GM19240 (cell line): ENCODE measurements around the genes PRLH, RAB17, RBM44, UBE2F and ERFE.

GRCh38 chr2:237473462-237473901, 13.6 kb upstream of the MLPH start:
- RRBS, result 88% methylated on average over 7 of the region's 11 CpGs

DNA sequence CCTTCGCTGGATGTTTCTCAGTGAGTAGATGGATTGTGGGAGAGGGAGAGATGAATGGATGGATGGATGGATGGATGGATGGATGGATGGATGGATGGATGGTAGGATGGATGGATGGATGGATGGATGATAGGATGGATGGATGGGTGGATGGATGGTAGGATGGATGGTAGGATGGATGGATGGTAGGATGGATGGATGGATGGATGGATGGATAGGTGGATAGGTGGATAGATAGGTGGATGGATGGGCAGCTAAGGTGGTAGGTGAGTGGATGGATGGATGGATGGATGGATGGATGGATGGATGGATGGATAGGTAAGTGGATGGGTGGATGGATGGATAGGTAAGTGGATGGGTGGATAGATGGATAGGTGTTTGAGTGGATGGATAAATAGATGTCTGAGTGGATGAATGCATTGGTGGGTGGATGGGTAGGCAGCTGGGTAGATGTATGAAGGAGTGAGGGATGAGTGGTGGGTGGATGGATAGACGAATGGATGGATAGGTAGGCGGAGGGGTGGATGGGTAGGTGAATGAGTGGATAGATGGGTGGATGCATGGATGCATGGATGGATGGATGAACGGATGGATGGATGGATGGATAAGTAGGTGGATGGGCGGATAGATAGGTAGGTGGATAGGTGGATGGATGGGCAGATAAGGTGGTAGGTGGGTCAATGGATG, 29.8 kb downstream of the MLPH start:
- RRBS, result no CpG with 5 or more reads among the region's 5 CpGs

DNA sequence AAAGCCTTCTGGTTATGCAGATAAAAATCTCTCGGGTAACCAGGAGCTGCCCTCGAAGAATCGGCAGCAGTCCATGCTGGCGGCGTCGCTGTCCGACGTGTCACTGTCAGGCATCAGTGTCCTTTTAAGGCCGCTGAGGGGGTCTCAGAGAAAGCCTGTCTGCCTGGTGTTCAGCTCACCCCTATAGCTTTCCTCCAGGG, 28.0 kb upstream of the PRLH start:
- RRBS, result no CpG with 5 or more reads among the region's 9 CpGs

- RRBS, result no CpG with 5 or more reads among the region's 9 CpGs
Measured at GRCh38 chr2:237541739-237542278, 24.6 kb upstream of the PRLH start.

- RRBS, result no CpG with 5 or more reads among the region's 10 CpGs
Measured at GRCh38 chr2:237566426-237566696, at the start of gene PRLH. PRLH (plus strand) TSS chr2:237566574.

- RRBS, result no CpG with 5 or more reads among the region's 16 CpGs
Measured at GRCh38 chr2:237576996-237577678, 10.8 kb downstream of the PRLH start.

GRCh38 chr2:237589980-237590895, at the start of gene RAB17:
RAB17 (minus strand) TSS chr2:237590734.
- RRBS, result 58% methylated on average over 3 of the region's 17 CpGs

GRCh38 chr2:237625137-237625651, 2.2 kb upstream of the LRRFIP1 start:
- RRBS, result no CpG with 5 or more reads among the region's 10 CpGs

DNA sequence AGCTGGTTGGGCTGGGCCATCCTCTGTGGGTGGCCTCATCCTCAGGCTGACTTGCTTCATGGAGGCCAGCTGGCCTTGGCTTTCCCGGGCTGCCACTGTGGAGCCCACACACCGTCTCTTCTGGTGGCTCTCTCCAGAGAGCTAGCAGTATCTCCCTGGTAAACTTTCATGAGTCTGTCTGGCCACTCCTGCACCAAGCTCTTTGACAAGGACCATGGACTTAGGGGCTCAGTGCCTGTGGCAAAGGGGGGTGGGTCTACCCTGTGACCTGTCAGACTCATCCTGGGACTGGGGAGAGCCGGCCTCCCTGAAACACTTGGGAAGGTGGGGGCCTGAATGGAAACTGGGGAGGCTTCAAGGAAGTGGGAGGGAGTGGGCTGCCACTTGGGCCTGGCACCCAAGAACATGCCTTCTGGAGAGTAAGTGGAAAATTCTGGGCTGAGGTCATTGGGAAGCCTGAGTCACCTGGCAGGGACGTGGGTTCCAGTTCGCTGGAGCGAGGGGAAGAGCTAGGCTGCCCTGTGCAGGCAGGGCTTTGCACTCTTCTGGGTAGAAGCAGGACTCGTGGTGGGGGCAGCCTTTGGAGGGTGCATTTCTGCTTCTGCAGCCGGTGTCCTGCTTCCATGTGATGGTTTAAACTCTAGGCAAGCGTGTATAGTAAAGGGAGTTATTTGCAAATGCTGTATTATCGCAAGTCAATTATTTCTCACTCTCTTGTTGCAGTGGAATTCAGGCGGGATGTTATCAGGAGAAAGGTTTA, 3.6 kb downstream of the LRRFIP1 start:
- RRBS, result 83% methylated on average over 1 of the region's 11 CpGs

DNA sequence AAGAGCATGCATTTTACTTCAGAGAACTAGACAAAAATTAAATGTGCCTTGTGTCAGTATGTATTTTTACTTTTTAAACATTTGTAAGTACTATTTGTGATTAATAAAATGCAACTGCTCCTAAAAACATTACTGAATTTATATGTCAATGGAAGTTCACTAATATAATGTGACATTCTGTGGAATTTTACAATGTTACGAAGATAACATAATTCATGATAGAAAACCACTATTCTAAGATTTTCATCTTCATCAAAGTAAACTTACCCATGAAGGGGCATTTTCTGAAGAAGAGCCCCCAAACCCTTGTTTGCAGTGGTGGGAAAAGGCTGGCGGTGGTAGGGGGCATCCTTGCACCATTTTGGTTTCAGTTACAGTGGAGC, 29.3 kb downstream of the LRRFIP1 start:
- RRBS, result no CpG with 5 or more reads among the region's 2 CpGs

GRCh38 chr2:237690853-237691987, 63.8 kb downstream of the LRRFIP1 start:
- RRBS, result 2% methylated on average over 44 of the region's 94 CpGs

GRCh38 chr2:237731679-237731968, 67.0 kb upstream of the RBM44 start:
- RRBS, result no CpG with 5 or more reads among the region's 6 CpGs

GRCh38 chr2:237732085-237732597, 66.4 kb upstream of the RBM44 start:
- RRBS, result no CpG with 5 or more reads among the region's 10 CpGs

DNA sequence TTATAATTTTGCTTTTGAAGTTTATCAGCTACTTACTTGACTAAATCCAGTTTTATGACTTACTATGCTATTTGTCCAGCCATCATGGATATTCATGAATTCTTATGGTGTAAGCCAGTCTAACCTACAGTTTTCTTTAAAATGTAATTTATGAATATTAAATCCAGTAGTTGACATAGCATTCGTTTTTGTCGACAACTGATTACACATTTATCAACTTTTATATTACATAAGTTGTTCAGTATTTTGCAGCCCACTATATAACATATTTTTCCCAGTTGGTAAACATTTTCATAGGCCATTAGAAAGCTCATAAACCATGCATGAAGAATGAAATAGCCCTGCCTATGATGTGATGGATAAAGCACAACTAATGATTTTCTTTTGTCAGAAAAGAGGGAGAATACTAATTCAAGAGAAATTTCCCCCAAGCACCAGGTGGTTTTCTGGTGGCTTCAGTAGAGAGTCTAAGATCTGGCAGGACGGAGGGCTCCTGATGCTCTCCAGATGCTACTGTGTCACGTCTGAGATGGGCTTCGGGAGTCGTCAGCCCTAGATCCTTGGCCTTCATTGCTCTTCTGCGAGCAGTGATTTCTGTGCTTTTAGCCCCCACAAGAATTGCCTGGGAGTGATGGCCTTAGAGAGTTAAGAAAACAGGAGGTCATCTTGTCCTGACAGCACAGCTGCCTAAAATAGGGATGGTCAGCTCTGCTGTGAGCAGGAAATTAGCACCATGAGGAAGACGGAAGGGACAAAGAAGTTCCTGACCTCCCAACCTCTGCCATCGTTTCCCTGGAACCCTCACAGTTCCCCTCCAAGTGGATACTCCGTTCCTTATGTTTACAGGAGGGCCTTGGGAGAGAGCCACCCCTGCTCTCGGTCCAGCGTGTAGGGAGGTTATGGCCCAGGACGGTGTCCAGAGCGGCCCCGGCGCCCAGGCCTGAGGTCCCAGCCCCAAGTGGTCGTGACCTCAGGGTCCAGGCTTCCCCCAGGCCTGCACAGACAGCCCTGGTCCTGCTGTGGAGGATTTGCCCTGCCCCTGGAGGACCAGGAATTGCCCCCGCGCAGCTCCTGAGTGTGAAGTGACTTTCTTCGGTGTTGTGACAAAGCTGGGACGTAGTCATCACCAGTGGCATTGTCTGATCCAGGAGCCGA, 62.1 kb upstream of the RBM44 start:
- RRBS, result no CpG with 5 or more reads among the region's 22 CpGs

DNA sequence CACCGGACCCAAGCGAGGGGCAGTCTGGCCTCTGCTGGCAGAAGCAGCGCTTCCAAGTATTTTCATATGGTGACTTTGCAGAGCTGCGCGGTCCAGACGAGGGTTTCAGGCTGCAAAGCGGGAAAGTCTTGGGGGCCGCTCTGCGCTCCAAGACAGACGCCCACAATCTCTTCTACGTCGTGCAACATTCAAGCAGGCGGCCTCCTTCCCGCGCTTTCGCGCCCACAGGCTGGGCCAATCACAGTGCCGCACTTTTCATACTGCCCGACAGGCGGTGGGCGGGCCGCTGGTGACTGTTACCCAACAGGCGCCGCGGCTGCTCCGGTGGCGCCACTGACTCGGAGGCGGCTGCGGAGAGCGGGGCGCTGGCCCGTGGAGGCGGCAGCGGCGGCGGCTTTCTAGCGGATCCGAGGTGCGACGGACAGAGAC, at the start of gene RBM44:
Gene RBM44, plus strand, starts transcription at position 330 of the 429 bp plus-strand sequence.
- RRBS, result 100% methylated on average over 1 of the region's 41 CpGs

DNA sequence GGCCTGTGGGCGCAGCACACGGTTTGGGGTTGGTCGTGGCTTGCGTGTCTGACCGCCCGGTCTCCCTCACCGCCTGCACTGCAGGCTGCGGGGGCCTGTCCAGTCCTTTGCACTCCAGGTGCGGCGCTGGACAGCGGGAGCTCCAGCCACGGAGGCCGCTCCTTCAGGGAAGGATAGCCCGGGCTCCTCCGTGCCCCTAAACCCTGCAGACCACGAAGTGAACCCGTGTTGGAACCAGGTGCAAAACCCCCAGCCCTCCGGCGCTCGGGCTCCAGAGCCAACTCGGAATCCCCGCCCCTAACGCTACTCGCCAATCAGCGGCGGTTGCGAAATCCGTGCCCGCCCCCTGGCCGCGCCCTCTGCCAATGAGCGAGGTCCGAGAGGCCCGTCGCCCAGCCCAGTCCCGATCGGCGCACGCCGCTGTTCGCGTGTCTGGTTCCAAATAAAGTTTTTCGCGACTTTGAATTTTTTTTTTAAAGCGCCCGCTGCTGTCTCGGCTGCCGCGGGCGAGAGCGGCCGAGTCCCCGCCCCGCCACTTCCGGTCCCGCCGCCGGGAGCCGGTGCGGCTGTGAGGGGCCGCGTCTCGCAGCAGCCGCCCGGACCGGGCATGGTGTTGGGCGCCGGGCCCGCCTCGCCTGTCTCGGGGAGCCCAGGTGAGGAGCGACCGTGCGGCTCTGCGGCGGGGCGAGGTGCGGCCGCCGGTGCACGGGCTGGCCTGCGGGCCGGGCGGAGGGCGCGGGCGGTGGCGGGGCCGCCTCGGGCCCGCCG, at the start of gene UBE2F:
Gene UBE2F, plus strand, starts transcription at position 535 of the 768 bp plus-strand sequence.
- RRBS, result 2% methylated on average over 34 of the region's 92 CpGs

- RRBS, result 5% methylated on average over 37 of the region's 82 CpGs
Measured at GRCh38 chr2:238158187-238159092, at the start of gene ERFE. ERFE (plus strand) TSS chr2:238158970.

- RRBS, result 84% methylated on average over 6 of the region's 22 CpGs
Measured at GRCh38 chr2:238256449-238257290, 16.8 kb upstream of the HES6 start.

GRCh38 chr2:238263224-238264158, 23.7 kb upstream of the HES6 start:
- RRBS, result no CpG with 5 or more reads among the region's 13 CpGs